Right cardiac atrium (tissue), 1 donor: ENCODE results near the genes CACNA2D2, UQCC5 and GNL3.

DNA sequence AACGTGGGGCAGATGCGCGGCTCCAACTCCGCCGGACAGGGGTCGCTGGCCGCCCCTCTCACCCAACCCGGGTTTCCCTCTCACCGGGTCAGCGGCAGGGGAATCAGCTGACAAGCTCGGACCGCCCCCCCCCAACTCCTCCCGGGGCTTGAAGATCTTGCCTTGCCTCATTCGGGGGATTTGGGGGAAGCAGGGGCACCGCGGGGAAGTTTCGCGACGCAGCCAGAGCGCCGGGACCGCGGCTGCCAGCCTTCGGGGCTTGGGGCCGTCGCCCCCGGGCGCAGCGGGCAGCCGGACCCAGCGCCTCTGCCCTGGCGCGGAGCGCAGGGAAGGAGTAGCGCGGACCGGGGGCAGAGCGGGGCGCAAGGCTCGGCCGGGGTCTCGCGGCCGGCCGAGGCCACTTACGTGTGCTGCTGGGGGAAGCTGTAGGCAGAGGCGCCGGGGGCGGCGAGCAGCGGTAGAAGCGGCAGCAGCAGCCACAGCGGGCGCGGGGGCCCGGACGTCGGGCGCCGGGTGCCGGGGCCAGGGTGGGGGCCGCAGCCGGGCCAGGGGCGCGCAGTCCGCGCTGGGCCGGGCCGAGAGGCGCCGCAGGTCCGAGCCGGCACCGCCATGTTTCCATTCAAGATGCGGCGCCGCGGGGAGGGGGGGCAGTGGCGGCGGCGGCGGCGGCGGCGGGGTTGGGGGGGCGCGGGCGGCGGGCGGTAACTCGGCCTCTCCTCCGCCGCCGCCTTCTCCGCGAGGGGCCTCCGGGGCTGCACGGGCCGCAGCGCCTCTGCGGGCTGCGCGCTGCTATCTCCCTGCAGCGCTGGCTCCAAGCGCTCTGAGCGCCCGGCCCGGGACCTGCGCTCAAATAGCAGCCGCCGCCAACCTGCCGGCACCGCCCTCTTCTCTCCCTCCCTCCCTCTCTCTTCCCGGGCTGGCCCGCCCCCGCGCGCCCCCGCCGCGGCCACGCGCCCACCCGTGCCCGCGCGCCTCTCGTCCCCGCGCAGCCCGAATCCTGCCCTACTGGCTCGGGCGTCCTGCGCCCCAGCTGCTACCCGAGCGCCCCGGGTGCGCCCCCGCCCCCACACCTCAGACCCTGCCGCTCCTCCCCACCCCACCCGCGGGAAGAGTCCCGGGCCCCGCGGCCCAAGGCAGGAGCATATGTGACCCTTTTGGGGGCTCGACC, at the start of gene CACNA2D2:
CACNA2D2 (minus strand) TSS at position 822 of the 1,168 bp plus-strand sequence.
- PRO-cap, result bidirectional peak, plus-strand start at position 993 of the sequence, minus-strand start at position 822 of the sequence

DNA sequence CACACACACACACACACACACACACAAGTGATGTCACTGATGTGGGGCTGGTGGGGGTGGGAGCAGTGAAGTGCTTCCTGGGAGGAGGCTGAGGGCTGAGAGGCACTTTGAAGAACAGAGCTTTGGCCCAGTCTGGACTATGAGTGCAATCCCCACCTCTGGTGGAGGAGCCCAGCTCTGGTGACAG, 9.6 kb downstream of the CISH start:
- PRO-cap, result bidirectional peak, plus-strand start at position 57 of the sequence, minus-strand start outside the sequence

GRCh38 chr3:50609559-50610057, 2.0 kb downstream of the CISH start:
- PRO-cap, result no peak

DNA sequence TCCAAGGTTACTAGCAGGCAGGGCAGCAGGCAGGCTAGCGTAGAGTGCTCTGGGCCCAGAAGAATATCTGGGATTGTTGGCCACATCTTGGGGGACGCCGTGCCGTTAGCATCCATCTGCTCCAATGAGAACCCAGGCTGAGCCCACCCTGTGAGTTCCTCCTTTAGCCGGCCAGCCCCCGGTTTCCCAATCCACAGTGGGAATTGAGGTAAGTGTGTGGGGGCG, 425 bp downstream of the CISH start:
- PRO-cap, result no peak

- PRO-cap, result bidirectional peak, plus-strand start at chr3:51499445, minus-strand start at chr3:51499327
Observed at GRCh38 chr3:51498862-51499768, 700 bp downstream of the DCAF1 start.

GRCh38 chr3:52019623-52020249, 24.0 kb upstream of the RPL29 start:
- PRO-cap, result bidirectional peak, plus-strand start at chr3:52019988, minus-strand start at chr3:52019788

DNA sequence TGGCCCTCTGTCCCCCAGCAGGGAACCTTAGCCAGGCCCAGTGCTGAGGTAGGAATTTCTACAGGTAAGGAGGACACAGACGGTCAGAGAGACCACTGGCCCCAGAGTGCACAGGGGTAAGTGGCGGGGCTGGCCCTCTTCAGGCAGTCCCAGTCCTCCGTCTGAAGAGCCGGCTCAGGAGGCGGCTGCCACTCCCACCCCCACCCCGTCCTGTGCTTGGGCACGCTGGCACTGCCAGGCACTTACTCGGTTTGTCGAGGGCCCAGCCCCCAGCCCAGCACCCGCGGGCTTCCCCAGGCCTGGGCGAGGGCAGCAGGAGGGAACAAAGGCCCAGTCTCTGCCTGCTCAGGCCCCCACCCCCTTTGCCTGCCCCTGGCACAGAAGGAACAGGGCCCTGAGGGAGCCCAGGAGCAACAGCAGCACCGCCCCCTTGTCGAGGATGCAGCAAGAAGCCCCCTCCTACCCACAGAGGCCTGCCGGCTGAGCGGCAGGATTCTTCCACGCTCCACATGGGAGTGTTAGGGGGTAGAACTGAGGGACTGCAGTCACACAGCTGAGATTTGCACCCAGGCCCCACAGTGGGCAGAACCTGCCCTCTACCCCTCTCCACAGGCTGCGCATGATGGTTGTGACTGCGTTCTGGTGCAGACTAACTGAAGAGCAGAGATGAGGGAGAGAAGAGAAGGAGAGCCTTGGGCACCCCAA, 9.0 kb downstream of the DUSP7 start:
- PRO-cap, result no peak

GRCh38 chr3:52062367-52063110, 6.2 kb upstream of the DUSP7 start:
- PRO-cap, result no peak

GRCh38 chr3:52108218-52108482, 46.1 kb downstream of the POC1A start:
- PRO-cap, result bidirectional peak, plus-strand start at chr3:52108696, minus-strand start at chr3:52108402

DNA sequence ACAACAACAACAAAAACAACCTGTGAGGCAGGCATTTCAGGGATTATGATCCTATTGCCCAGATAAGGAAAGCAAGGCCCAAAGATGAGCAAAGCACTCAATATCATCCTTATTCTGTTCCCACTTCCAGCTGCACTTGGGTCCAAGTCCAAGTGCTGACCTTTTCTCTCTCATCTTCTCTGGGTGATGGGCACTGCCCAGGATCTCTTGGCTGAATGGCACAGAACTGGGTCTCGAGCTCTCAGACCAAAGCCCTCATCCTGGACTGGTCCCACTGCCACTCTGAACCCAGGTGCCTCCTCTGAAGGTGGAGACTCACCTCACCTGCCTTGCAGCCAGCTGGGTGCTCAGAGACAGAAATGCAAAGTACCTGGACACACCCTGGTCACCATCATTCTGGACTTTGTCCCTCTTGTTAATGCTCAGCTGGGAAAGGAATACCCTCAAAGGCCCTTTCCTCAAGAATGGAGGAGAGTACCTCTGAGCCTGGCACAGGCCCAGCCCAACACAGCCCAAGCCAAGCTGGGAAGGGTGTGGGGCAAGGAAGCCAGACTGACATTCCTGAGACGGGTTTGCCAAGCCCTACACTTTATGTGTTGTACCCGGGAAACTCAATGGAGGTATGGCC, 1.1 kb upstream of the ALAS1 start:
- PRO-cap, result no peak

- PRO-cap, result bidirectional peak, plus-strand start at chr3:52235416, minus-strand start at chr3:52235190
Observed at GRCh38 chr3:52234923-52235552, 3.9 kb downstream of the TWF2 start.

GRCh38 chr3:52237484-52238124, 1.4 kb downstream of the TWF2 start:
- PRO-cap, result no peak

GRCh38 chr3:52387997-52388752, 21.6 kb downstream of the BAP1 start:
- PRO-cap, result no peak

- PRO-cap, result no peak
Observed at GRCh38 chr3:52399419-52399988, 10.3 kb downstream of the BAP1 start.

DNA sequence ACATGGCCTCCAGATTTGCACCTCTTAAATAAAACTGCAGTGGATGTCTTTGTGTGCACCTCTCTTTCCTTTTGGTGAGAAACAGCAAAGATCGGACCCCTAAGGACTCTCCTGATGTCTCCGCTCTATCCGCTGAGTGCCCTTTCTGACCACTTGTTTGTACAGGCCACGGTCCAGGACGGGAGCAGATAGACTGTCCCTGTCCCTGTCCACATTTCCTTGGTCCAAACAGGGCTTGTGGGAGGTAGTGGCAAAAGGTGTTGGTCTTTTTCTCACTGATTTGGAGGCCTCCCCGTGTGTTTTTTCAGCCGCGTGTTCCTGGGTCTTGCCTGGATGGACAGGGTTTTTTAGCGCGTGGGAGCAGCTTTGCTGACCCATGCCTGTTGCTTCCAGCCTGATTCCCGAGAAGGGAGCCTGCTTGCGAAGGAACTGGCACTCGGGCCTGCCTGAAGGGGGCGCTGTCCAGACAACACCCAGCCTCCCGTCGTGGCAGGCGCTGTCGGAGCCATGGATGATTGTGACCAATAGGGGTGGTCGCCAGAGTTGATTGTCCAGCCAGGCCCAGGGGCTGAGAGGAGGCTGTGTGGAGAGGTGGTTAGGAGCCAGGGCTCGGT, 13.2 kb upstream of the STAB1 start:
- PRO-cap, result no peak

- PRO-cap, result bidirectional peak, plus-strand start at chr3:52536605, minus-strand start at chr3:52536379; bidirectional peak, plus-strand start at chr3:52536728, minus-strand start at chr3:52536735
Observed at GRCh38 chr3:52536259-52536865, at the start of gene UQCC5. UQCC5 (plus strand) TSS chr3:52536605.

DNA sequence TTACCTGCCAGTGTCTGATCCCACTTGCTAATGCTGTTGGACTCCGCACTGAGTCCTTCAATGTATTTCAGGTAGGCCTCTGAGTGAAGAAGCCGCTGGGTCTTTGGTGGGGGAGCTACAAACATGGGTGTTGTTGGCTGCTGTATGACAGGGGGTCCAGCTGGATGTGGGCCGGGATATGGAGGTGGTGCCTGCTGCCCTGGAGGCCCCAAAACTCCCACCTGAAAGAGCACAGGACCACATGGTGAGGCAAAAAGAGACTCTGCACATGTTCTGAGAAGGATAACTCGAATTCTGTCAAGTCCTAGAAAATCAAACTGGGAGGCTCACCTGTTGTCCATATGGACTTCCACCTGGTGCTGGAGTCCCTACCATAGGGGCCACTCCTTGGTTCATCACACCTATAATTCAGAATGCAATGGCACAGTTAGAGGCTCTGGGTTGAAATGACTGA, 14.0 kb downstream of the UQCC5 start:
- PRO-cap, result no peak

DNA sequence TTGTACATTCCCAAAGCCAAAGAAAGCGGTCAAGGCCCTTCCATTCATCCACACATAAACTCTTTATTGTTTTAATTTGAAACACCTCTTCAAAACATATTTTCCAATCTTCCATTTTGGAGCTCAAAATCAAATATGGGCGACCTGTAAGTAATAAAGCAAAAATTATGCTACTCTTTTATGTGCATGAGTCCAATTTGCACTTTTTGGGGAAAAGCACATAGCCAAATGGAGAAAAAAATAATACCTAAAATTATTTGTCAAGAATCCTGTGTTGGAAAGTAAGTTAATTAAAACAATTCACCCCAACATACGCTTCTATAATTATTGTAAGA, 1.1 kb upstream of the GNL3 start:
- PRO-cap, result no peak

- PRO-cap, result bidirectional peak, plus-strand start at chr3:52685691, minus-strand start at chr3:52685609; bidirectional peak, plus-strand start at chr3:52686032, minus-strand start at chr3:52685882
Observed at GRCh38 chr3:52685344-52686581, at the start of gene GNL3. GNL3 (plus strand) TSS chr3:52686032.

DNA sequence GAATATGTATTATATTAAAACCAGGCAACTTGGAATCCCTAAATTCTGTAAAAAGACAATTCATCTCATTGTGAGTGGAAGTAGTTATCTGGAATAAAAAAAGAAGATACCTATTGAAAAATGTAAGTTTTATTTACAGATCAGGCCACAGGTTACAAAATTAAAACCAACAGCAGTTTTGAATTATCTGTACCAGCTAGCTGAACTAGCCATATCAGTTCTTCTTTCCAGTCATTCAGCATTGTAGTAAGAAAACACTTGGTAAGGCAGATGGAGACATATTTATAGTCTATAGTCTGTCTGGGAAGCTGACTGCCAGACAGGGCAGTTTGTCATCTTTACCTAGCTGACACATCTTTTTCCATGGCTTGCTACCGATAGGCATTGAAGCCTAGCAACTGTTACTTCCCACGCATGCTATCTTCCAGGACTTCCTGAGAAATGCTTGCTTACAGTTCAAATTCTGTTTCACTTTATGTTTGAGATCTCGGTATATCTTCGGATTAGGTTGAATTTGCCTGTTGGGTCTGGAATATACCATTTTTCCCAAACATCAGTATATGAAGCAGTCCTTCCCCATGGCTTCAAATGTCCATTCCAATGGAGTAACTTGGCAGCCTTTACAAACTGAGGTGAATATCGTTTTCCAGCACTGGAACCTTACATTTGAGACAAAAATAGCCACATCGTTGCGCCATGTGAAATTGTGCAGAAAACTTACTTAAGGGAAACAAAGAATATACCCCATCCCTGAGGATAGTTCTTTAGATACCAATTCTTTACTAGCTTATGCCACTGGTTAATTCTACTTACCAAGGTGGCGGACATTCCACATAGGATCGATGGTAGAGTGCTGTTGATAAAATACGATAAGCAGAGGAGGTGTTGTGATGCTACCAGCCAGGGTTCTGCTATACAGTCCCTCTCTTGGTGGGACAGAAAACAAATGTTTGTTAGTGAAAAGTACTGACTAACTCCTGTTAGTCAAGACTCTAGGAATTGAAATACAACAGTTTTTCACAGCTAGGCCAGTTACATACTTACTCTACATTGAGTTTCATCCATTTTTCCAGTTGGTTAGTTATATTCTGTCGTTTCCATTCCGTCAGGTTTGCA, 8.9 kb downstream of the GNL3 start:
- PRO-cap, result no peak